ENCODE data around the gene SLC66A2.

DNA sequence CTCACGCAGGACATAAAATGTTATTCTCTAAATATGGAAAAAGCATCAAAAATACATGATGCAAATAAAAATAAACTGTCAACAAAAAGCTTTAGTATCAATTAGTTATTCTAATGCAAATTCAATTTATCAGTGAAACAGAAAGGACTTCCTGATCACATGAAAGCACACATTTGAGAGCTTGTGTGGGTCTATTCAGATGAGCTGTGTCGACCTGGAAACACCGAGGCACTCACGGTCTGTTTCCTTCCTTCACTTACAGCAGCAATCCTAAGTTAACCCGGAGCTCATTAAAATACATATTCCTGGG is 9.3 kb downstream of the MBP start:
- PRO-cap, 3 experiments: no peak in any of the 3 experiments
- RAMPAGE, long total RNA: no peak
- RRBS, 2 experiments: no CpG with 5 or more reads among the region's 5 CpGs

GRCh38 chr18:77208931-77209417 is 40.7 kb upstream of the GALR1 start:
- PRO-cap, 3 experiments: no peak in any of the 3 experiments
- RAMPAGE, long total RNA: no peak
- RRBS, 2 experiments: no CpG with 5 or more reads among the region's 5 CpGs

- PRO-cap, 3 experiments: no peak in any of the 3 experiments
- RAMPAGE, long total RNA: no peak
- RRBS, 2 experiments: no CpG with 5 or more reads among the region's 16 CpGs
Measured at GRCh38 chr18:77870052-77870701, 620.5 kb downstream of the GALR1 start.

DNA sequence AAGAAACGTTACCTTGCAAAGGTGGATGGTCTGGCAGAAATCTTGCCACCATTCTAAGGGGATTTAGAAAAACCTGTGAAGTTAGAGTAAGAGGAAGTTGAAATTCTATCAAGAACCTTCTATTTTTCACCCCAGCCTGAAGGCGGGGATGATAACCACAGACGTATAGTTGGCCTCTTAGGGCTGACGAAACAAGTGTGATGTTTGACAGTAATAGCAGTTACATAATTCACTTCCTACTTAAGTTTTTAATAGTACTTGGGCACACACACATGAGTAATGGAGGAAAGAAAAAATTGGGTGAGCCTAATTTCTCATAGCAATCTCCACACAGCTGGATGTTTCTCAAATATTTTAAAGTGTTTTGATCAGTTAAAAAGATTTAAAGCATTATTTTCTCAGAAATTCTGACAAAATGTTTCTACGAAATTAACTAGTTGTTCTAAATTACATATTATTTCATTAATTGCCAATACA is 336.6 kb upstream of the SALL3 start:
- PRO-cap, 3 experiments: no peak in any of the 3 experiments
- RAMPAGE, long total RNA: no peak
- RRBS, 2 experiments: no CpG with 5 or more reads among the region's 5 CpGs

DNA sequence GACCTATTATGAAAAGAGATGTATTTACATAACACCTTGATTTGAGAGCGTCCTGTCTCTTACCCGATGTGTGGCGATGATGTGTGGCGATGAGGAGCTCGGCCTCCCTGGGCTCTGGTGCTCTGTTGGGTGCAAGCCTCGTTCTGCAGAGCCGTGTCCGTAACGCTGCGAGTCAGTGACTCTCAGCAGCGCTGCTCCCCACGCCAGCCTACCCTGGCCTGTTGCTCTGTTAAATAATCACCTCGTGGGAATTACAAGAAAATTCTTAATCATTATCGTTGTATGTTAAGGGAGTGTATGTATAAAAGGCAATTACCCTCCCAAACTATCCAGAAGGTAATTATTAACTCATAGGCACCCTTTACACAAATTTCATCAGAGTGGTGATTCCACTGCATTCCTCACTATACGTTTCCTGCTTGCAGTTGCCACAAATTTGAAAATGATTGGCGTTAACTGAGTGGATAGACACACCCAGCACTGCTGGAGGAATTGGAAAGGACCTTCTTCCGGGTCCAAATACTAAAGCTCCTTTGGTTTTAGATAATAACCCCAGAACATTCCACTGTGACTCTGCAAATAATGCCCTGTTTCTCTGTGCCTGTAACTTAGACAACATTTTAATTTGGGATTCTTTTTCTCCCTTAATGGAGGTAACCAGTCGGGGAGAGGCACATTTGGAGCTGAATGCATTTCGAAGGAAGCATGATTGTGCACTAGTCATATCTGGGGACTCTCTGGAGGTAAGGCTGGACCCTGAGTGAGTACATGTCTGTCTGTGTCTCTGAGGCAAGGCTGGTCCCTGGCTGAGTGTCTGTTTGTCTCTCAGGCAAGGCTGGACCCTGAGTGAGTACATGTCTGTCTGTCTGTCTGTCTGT is 51.9 kb upstream of the NFATC1 start:
- PRO-cap, 3 experiments: no peak in any of the 3 experiments
- RAMPAGE, long total RNA: no peak
- RRBS, 2 experiments: no CpG with 5 or more reads among the region's 19 CpGs

- PRO-cap, 3 experiments: peak in 2 of 3 experiments; most common plus-strand start chr18:79403622 (in 1); most common minus-strand start chr18:79403440 (in 1)
- RAMPAGE, long total RNA: no peak
- RRBS, 2 experiments: 20% methylated on average over 1 of the region's 51 CpGs; no CpG with 5 or more reads in 1 of the 2 experiments
Measured at GRCh38 chr18:79403125-79404494, 7.9 kb downstream of the NFATC1 start.

DNA sequence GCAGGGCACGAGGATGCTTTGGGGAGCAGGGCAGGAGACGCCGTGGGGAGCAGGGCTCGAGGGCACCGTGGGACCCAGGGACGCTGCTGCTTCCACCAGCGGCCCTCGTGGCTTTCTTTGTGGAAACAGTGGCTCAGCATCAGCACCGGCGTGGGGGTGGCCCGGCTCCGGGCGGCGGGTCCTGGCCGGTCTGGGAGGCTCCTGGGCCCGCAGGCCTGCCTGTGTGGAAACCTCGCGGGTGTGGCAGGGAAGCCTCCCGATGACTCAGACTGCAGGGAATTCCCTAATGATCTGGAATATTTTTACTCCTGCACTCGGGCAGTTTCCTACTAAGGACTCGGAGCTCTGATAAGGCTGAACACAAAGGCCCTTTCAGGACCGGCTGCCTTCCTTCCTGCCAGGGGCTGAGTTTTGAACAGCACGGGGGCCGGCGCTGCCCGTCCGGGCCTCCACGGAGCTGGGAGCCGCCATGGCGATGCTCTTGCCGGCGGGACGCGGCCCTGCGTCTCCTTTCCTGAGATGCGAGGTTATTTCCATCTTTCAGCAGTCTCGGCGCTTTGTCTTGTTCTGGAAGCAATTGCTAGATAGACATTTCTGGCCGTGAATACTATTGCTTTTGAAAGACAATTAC is 62.7 kb downstream of the NFATC1 start:
- PRO-cap, 3 experiments: peak in 2 of 3 experiments; most common plus-strand start position 332 of the sequence (in 1); most common minus-strand start position 115 of the sequence (in 1)
- RAMPAGE, long total RNA: no peak
- RRBS, 2 experiments: 17 to 22% methylated on average over 8 of the region's 39 CpGs

- PRO-cap, 3 experiments: peak in 1 of 3 experiments; most common plus-strand start chr18:79509504 (in 1); most common minus-strand start chr18:79509214 (in 1)
- RAMPAGE, long total RNA: no peak
- RRBS, 2 experiments: no CpG with 5 or more reads among the region's 28 CpGs
Measured at GRCh38 chr18:79509025-79509576, 113.4 kb downstream of the NFATC1 start.

DNA sequence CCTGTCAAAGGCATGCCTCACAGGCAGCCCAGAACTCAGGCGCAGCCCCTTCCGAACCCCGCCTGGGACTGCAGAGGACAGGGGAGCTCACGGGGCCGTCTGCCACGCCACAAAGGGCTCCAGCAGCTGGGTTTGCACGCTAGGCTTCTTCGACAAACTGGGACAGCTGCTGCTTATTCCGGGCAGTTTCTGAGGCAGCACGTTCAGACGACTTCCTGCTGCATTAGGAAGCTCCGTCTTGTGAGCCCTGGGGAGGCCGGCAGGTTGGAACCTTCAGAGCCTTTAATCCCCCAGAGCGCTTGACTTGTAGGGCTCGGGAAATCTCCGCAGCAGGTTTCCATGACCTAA is 58.8 kb downstream of the KCNG2 start:
- PRO-cap, 3 experiments: no peak in any of the 3 experiments
- RAMPAGE, long total RNA: no peak
- RRBS, 2 experiments: 2 to 4% methylated on average over 5 of the region's 16 CpGs

- PRO-cap, 3 experiments: no peak in any of the 3 experiments
- RAMPAGE, long total RNA: no peak
- RRBS, 2 experiments: no CpG with 5 or more reads among the region's 24 CpGs
Measured at GRCh38 chr18:79936484-79937485, 14.7 kb downstream of the SLC66A2 start.

DNA sequence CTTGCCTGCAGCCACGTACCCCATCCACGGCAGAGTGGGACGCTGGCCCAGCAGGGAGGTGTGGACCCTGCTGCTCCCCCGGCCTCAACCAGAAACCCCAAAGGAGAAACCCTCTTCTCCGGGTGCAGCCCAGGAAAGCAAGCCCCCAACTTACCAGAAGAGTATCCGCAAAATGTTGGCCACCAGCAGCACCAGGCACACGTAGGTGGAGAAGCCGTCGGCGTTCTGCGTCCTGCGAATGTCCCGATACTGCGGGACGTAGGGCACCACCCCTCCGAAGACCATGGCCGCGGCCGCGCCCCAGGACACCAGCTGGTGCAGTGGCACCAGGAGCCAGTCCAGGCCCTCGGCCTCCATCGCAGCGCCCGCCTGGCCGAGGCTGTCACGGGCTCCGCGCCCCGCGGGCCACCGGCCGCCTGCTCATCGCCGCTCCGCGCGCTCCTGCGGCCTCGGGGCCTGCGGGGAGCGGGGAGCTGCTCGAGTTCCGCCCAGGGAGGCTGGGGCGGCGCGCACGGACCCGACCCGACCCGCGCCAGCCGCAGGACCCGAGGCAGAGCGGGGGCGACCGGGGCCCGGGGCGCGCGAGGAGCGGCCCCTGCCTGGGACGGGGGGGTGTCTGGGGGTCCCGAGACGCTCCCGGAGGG is 761 bp downstream of the SLC66A2 start:
- PRO-cap, 3 experiments: peak in 3 of 3 experiments; most common plus-strand start position 336 of the sequence (in 2); most common minus-strand start position 443 of the sequence (in 2)
- RAMPAGE, long total RNA: no peak
- RRBS, 2 experiments: 2 to 5% methylated on average over 9 to 10 of the region's 65 CpGs

- PRO-cap, 3 experiments: peak in 3 of 3 experiments; most common plus-strand start chr18:79951893 (in 2); most common minus-strand start chr18:79951642 (in 2)
- RAMPAGE, long total RNA: no peak
- RRBS, 2 experiments: 2 to 3% methylated on average over 47 to 49 of the region's 110 CpGs
Measured at GRCh38 chr18:79951214-79952037, at the start of gene SLC66A2. TSS of gene SLC66A2 (minus strand) at chr18:79951653.

DNA sequence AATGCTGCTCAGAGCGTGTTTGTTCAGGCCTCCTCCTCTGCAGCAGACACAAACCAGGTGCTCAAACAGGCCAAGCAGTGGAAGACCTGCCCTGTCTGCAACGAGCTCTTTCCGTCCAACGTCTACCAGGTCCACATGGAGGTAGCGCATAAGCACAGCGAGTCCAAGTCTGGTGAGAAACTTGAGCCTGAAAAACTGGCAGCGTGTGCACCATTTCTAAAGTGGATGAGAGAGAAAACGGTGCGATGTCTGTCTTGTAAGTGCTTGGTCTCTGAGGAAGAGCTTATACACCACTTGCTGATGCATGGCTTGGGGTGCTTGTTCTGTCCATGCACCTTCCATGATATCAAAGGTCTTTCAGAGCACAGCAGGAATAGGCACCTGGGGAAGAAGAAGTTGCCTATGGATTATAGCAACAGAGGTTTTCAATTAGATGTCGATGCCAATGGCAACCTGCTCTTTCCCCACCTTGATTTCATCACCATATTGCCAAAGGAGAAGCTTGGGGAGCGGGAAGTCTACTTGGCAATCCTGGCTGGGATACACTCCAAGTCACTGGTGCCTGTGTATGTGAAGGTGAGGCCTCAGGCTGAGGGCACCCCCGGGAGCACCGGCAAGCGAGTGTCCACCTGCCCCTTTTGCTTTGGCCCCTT is 28.5 kb downstream of the ADNP2 start:
- PRO-cap, 3 experiments: no peak in any of the 3 experiments
- RAMPAGE, long total RNA: no peak
- RRBS, 2 experiments: no CpG with 5 or more reads among the region's 14 CpGs

Data from skeletal muscle tissue (tissue), 7 donors.